Uterus (tissue), 7 donors: Measurements from ENCODE around the genes BANP and CYBA.

GRCh38 chr16:87935981-87936288, 394 bp downstream of the CA5A start:
- PRO-cap, 4 experiments = no peak in any of the 4 experiments
- RAMPAGE, long total RNA, 2 experiments = no peak in any of the 2 experiments
- RRBS = no CpG with 5 or more reads among the region's 11 CpGs

GRCh38 chr16:87947693-87948582, 3.3 kb upstream of the BANP start:
- PRO-cap, 4 experiments = peak in 2 of 4 experiments; most common plus-strand start chr16:87948084 (in 1); most common minus-strand start chr16:87947832 (in 1)
- RAMPAGE, long total RNA, 2 experiments = no peak in any of the 2 experiments
- RRBS = no CpG with 5 or more reads among the region's 20 CpGs

DNA sequence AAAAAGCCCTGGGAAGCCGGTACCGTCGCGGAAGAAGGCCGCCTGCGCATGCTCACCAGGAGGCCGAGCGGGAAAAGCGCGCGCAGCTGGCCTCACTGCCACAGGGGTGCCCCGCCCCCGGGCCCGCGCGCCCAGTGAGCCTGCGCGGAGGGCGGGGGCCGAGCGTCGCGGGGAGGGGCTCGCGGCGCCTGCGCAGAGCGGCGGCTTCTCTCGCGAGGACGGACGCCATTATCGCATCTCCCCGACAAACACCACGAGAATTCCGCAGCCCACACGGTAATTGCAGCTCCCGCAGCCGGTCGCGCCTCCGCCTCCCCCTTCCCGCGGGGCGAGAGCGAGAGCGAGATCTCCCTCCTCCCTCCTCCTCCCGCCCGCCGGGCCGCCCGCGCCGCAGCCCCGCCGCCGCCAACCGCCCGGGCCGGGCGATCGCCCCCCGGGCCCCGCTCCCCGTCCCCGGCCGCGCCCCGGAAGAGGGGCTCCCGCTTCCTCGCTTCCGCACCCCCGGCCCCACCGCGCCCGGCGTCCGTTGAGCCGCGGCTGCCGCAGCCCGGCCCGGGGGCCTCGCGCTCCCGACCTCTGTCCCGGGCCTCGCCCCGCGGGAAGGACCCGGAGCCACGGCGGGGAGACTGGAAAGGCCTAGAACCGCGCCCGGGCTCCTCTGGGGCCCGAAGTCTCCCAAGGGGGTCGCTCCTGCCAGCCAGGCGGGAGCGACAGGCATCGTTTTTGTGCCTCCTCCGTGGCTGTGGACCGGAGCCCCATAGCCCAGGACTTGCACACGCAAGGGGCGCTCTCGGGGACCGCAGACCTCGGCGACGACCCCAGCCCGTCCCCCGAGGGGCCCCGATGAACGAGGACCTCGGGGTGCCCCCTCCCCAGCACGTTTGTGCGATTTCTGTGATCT, at the start of gene BANP:
Gene BANP (plus strand): TSS at position 195 of the 901 bp plus-strand sequence.
- PRO-cap, 4 experiments = peak in 4 of 4 experiments; most common plus-strand start position 318 of the sequence (in 2); most common minus-strand start position 108 of the sequence (in 4)
- RAMPAGE, long total RNA, 2 experiments = start-site peak on the plus strand in 2 of 2 experiments, centred at positions 213 to 219 of the sequence, 66 to 195 reads per replicate
- RRBS = 2% methylated on average over 36 of the region's 118 CpGs

DNA sequence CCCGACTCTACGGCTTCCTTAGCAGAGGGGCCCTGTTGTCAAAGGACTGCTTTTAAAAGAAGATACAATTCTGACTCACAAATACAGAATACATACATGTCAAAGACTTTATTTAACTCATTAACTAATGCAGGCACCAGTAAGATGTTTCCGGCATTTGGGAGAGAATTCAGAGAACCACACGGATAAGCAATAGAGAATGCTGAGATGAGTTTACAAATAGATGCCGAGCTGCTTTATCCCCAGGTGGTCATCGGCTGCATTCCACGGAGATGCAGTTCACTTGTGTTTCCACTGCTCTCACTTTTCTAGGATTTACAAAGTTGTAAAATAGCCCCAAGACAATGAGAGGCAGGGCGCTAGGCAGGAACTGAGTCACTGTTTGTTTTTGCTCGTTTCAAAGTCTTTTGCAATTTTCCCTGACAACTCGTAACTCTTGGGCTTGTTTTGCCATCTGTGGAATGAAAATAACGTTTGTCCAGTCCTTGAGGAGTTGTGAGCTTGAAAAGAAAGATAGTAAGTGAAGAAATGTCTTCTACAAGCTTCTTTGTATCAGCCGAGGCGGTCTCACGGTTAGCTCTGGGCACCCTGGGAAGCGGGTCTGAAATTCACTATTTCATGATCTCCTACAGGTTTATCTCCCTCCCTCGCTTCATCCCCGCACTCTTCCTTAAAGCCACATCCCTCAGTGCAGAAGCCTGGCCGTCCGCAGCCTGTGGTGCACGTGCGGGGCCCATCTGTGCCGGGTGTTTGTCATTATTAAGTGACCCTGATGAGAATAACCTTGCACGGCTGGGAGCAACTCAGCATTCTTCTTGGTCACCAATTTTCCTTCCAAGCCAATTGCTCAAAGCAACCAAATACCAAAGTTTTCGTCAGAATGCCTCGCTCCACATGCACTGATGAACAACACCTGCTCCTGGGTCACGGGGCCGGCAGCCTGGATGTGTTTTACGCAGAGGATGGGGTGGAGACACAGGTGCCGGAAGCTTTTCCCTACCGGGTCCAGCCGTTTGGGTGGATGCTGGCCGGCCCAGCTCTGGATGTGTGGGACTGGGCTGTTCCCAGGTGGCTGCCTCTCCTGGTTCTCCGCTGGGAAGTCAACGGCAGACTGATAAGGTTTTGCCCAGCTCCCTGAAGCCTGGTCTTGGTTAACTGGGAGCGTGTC, 167.8 kb downstream of the BANP start:
- PRO-cap, 4 experiments = peak in 1 of 4 experiments; most common plus-strand start position 958 of the sequence (in 1)
- RAMPAGE, long total RNA, 2 experiments = no peak in any of the 2 experiments
- RRBS = no CpG with 5 or more reads among the region's 35 CpGs

DNA sequence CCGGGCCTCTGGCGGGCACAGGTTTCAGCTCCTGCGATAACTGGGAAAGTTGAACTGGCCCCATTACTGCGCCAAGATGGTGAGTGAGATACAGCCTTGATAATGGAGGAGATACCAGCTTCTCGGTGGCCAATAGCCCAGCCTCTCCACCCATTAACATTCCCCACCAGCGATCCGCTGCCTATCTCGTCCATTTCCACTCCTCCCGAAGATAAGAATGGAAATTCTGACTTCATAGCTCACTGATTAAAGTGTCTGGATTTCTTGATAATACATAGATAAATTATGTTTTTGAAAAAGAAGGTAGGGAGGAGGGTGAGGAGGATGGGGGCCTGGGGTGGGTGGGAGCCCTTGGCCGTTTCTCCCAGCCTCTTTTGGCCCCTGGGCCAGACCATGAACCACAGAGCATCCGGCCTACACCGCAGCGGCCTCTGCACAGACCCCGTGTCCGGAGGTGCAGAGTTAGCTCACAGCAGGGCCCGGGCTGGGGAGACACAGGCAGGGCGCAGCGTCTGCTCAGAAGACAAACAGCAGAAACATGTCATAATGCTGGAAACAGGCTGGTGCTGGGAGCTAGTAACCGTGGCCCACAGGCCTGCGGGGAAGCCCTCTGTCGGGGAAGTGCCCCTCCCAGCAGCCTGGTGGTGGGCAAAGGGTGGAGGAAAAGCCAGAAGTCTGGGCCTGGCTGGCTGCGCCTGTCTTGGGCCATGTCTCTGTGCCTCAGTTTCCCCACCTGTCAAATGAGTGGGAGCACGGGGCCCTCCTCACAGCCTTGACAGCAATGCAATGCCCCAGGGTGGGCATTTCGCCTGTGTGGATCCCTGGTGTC, 11.9 kb downstream of the ZFPM1 start:
- PRO-cap, 4 experiments = no peak in any of the 4 experiments
- RAMPAGE, long total RNA, 2 experiments = no peak in any of the 2 experiments
- RRBS = 78% methylated on average over 5 of the region's 24 CpGs

- PRO-cap, 4 experiments = no peak in any of the 4 experiments
- RAMPAGE, long total RNA, 2 experiments = no peak in any of the 2 experiments
- RRBS = 21% methylated on average over 9 of the region's 18 CpGs
Observed at GRCh38 chr16:88550186-88550710, 20.0 kb upstream of the ZC3H18 start.

DNA sequence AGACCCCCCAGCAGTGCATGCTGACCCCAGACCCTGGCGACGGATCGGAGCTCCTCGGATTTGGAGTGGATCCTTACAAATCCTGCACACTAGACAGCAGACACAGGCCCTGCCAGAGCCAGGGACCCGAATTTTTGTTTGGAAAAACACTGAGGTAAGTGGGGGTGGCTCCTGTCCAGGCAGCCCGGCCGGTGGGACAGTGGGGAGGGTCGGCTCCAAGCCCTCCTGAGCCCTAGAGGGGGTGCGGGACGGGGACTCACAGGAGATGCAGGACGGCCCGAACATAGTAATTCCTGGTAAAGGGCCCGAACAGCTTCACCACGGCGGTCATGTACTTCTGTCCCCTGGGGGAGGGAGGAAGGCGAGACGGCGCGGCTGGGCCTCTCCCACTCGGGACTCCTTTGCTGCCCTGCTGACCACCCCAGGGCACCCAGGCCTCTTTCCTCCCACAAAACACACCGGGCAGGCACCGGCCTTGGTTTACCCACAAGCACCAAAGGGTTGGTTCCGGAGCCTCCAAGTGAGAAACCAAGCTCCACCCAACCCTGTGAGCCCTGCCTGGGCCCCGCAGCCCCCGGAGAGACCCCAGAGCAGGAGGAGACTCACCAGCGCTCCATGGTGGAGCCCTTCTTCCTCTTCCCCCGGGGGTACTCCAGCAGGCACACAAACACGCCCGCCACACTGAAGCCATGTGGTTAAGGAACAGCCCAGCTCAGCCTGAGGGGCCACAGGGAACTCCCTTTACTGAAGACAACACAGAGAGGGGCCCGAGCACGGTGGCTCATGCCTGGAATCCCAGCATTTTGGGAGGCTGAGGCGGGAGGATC, 4.1 kb downstream of the CYBA start:
- PRO-cap, 4 experiments = no peak in any of the 4 experiments
- RAMPAGE, long total RNA, 2 experiments = no peak in any of the 2 experiments
- RRBS = 85% methylated on average over 5 of the region's 32 CpGs

- PRO-cap, 4 experiments = peak in 4 of 4 experiments; most common plus-strand start chr16:88651189 (in 4); most common minus-strand start chr16:88651053 (in 4)
- RAMPAGE, long total RNA, 2 experiments = start-site peak on the minus strand in 1 of 2 experiments, at chr16:88651031-88651056 at its widest, 337 reads per replicate
- RRBS = 10% methylated on average over 39 of the region's 63 CpGs
Observed at GRCh38 chr16:88650771-88651942, at the start of gene CYBA. Gene CYBA, minus strand, starts transcription at chr16:88651053.

DNA sequence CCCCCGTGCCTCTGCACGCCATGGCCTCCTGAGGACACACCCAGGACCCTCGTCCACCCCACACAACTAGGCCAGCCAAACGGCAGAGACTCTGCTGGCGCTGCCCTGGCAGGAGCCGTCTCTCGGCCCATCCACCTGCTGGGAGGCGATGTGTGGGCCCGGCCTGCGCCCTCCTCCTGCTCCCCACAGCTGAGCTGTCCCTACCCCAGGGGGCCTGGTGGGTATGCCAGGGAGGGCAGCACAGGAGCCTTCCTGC, 7.1 kb downstream of the RNF166 start:
- PRO-cap, 4 experiments = no peak in any of the 4 experiments
- RAMPAGE, long total RNA, 2 experiments = no peak in any of the 2 experiments
- RRBS = no CpG with 5 or more reads among the region's 10 CpGs

GRCh38 chr16:88713936-88714969, 8.0 kb downstream of the CTU2 start:
- PRO-cap, 4 experiments = no peak in any of the 4 experiments
- RAMPAGE, long total RNA, 2 experiments = start-site peak on the plus strand in 1 of 2 experiments, at chr16:88714154-88715112 at its widest, 6 to 7 reads per replicate
- RRBS = no CpG with 5 or more reads among the region's 39 CpGs

DNA sequence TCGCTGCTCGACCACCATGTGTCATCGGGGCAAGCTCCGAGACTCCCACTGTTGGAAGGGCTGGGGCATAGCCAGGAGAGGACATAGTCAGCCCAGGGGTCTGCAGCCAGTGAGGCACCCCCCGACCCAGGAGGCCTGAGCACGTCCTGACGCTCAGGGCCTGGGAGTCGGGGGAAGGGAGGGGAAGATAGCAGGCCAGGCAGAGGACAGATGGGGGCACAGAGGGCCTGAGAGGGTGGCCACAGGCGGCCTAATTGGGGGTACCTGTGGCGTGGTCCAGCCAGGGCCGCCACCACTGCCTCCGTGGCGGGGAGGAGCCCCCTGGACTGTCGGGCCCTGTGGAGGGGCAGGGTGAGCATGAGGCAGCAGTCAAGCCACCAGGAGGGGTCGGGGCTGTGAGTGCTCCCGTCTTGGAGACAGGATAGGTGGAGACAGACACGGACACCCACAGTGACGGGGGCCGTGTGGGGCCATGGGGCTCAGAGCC, 18.5 kb downstream of the CTU2 start:
- PRO-cap, 4 experiments = no peak in any of the 4 experiments
- RAMPAGE, long total RNA, 2 experiments = no peak in any of the 2 experiments
- RRBS = no CpG with 5 or more reads among the region's 19 CpGs

GRCh38 chr16:88770392-88771476, 14.3 kb downstream of the PIEZO1 start:
- PRO-cap, 4 experiments = peak in 4 of 4 experiments; most common plus-strand start chr16:88771069 (in 2); most common minus-strand start chr16:88770940 (in 3)
- RAMPAGE, long total RNA, 2 experiments = no peak in any of the 2 experiments
- RRBS = 6% methylated on average over 13 of the region's 50 CpGs

DNA sequence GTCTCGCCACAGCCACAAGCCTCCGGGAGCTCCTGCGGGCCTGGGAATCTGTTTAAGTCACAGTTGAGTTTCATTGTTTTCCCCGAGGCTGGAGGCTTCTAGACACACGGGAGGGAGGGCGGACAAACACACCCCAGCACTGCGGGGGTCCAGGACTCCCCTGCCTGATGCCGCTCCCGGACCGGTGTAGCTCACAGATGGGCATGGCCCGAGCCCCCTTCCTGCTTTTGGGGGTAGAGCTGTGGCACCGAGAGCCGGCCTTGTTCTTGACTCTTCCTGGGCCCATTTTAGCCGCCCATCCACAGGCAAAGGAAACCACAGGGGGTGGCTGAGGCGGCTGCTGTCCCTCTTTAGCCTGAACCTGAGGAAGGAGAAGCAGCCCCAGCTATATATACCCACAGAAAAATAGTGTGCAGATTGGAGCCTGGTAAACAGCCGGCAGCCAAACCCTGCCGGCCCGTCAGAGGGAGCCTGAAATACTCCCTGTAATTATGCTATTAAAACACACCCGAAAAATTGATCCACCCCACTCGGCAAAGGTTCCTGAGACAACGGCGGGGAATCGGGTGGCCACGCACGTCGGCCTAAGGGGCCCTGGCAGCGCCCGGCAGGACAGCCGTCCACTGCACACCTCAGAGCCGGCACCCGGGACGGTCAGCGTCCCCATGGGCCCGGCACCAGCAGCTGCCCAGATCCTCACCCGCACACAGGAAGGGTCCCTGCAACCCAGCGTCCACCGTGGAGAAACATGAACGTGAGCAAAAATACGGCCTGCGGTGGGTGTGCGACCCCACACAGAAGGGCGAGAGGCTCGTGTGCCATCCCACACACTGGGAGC, 6.8 kb downstream of the PIEZO1 start:
- PRO-cap, 4 experiments = no peak in any of the 4 experiments
- RAMPAGE, long total RNA, 2 experiments = no peak in any of the 2 experiments
- RRBS = 51% methylated on average over 6 of the region's 43 CpGs

DNA sequence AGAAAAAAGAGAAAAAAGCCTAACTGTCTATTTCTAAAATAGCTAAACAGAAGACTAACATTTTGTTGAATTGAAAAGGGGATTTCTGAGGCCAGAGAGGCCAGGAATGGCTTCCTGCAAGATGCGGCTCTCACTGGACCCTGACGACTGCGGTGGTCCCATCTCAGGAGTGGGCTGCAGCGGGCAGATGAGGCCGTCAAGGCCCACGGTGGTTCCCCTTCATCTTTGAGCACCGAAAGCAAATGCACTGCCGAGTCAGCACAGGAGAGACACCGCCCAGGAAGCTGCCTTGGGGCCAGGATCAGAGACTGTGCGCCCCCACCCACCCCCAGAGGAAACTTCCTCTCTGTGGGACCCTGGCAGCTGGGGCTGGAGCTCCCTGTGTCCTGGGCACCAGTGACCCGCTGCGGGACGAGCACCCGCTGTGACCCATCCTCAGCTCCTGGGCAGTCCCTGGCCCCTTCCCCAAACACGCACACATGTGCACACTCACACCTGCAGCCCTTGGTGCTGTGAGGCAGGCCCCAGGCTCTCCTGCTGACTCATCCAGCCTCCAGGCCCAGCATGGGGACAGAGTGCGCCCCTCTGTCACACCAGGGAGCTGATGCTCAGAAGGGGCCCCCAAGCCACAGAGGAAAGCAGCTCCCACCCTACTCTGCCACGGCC, 3.9 kb downstream of the PIEZO1 start:
- PRO-cap, 4 experiments = no peak in any of the 4 experiments
- RAMPAGE, long total RNA, 2 experiments = no peak in any of the 2 experiments
- RRBS = no CpG with 5 or more reads among the region's 17 CpGs

- PRO-cap, 4 experiments = no peak in any of the 4 experiments
- RAMPAGE, long total RNA, 2 experiments = no peak in any of the 2 experiments
- RRBS = no CpG with 5 or more reads among the region's 15 CpGs
Observed at GRCh38 chr16:88815830-88816385, 4.2 kb upstream of the APRT start.

DNA sequence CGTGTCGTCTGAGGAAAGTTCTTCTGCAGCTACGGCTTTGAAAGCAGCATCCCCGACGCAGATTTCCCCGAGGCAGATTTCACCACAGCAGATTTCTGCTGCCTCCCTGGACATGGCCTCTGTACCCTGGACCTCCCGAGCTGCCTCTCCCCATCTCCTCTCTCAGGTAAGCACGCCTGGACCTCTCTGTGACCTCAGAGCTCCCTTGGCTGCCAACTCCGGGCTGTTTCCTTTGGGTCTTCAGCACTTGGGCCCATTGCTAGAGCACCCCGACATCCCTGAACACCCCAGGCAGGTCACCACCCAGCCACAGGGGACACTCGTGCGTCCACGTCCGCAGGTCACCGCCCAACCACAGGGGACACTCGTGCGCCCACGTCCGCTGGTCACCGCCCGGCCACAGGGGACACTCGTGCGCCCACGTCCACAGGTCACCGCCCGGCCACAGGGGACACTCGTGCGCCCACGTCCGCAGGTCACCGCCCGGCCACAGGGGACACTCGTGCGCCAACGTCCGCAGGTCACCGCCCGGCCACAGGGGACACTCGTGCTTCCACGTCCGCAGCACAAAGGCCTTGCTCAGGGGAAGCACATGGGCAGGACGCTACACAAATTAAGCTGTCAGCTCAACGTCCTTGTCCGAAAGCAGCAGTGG, 17.8 kb downstream of the GALNS start:
- PRO-cap, 4 experiments = no peak in any of the 4 experiments
- RAMPAGE, long total RNA, 2 experiments = no peak in any of the 2 experiments
- RRBS = no CpG with 5 or more reads among the region's 44 CpGs

DNA sequence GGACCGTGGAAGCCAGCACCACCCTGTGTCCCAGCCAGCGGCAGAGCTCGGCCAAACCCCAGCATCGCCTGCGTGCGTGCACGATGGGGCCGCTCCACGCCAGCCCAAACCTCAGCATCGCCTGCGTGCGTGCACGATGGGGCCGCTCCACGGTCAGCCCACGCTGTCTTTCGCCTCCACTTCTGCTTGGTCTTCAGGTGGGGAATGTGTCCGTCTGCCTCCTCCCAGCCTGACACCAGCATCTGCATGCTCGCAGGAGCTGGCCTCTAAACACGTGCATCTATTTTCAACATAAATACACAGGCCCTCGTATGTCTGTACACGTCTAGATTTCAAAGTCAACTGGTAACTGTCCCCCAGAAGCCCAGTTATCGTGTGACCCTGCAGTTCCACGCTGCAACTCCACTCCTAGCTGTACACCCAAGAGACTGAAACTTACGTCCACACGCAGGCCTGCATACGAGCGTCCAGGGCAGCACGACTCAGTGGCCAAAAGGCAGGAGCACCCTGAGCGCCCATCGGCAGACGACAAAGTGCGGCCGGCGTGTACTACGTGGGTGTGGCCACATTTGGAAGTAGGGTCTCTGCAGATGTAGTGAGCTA, 13.7 kb downstream of the GALNS start:
- PRO-cap, 4 experiments = no peak in any of the 4 experiments
- RAMPAGE, long total RNA, 2 experiments = no peak in any of the 2 experiments
- RRBS = no CpG with 5 or more reads among the region's 36 CpGs

GRCh38 chr16:88885894-88886326, 19.4 kb upstream of the PABPN1L start:
- PRO-cap, 4 experiments = no peak in any of the 4 experiments
- RAMPAGE, long total RNA, 2 experiments = no peak in any of the 2 experiments
- RRBS = 41% methylated on average over 4 of the region's 20 CpGs

GRCh38 chr16:88888903-88889420, 22.5 kb upstream of the PABPN1L start:
- PRO-cap, 4 experiments = no peak in any of the 4 experiments
- RAMPAGE, long total RNA, 2 experiments = no peak in any of the 2 experiments
- RRBS = 82% methylated on average over 2 of the region's 23 CpGs

GRCh38 chr16:88974212-88974657, 2.8 kb downstream of the CBFA2T3 start:
- PRO-cap, 4 experiments = no peak in any of the 4 experiments
- RAMPAGE, long total RNA, 2 experiments = no peak in any of the 2 experiments
- RRBS = no CpG with 5 or more reads among the region's 21 CpGs